Transverse colon (tissue), 4 donors: ENCODE measurements around the gene HMG20B.

DNA sequence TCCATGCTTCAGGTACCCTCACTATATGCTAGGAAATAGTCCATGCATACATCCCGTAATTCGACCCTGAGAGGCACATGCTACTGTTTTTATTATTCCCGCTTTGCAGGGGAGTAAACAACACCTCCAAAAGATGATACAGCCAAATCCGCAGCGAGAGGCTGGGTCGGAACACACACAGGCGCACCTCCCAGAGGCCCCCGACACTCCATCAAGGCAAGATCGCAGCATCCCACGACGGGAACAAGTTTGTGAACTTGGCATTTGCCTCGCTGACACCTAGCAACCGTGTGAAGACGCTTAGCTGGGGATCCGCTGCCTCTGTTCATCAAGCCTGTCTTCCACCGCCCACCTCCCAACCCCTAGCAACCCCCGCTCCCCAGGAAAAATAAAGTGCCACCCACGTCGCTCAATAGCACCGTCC, 1.9 kb downstream of the GNG7 start:
- PRO-cap: no peak
- RAMPAGE, long total RNA, 4 experiments: no peak in any of the 4 experiments

GRCh38 chr19:2952919-2953698, 8.3 kb upstream of the ZNF77 start:
- PRO-cap: bidirectional peak, plus-strand start at chr19:2953289, minus-strand start at chr19:2953203
- RAMPAGE, long total RNA, 4 experiments: no peak in any of the 4 experiments

- PRO-cap: no peak
- RAMPAGE, long total RNA, 4 experiments: start-site peak on the minus strand in 1 of 4 experiments, at chr19:3019361-3019469 at its widest, 21 reads per replicate
These were observed 9.7 kb downstream of the TLE2 start for GRCh38 chr19:3019106-3020016.

DNA sequence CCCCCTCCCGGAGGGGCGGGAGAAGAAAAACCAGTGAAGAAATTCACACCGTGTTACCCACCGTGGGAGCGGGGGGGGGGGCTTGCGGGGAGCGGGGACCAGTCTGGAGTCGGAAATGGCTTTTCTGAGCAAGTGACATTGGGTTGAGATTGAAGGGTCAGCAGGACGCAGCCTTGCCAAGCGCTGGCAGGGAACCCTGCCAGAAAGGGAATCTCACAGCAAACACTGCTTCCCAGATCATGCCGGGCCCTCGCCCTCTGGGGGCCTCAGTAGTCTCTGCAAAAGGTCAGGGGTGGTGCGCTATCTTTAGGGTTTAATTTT, 369 bp upstream of the TLE2 start:
- PRO-cap: no peak
- RAMPAGE, long total RNA, 4 experiments: no peak in any of the 4 experiments

- PRO-cap: no peak
- RAMPAGE, long total RNA, 4 experiments: no peak in any of the 4 experiments
These were observed 7.9 kb downstream of the TLE5 start for GRCh38 chr19:3054269-3054903.

GRCh38 chr19:3084775-3085251, 9.3 kb upstream of the GNA11 start:
- PRO-cap: bidirectional peak, plus-strand start at chr19:3085195, minus-strand start at chr19:3085015
- RAMPAGE, long total RNA, 4 experiments: no peak in any of the 4 experiments

DNA sequence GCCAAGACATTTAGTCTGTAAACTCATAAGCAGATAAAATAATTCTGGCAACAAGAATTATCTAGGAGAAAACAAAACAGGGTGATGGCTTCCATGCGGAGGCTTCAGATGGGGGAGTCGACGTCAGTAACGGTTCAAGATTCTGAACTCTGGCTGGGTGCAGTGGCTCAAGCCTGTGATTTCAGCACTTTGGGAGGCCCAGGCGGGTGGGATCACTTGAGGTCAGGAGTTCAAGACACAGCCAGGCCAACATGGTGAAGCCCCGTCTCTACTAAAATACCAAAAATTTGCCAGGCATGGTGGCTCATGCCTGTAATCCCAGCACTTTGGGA, 1.3 kb downstream of the GNA15 start:
- PRO-cap: no peak
- RAMPAGE, long total RNA, 4 experiments: no peak in any of the 4 experiments

DNA sequence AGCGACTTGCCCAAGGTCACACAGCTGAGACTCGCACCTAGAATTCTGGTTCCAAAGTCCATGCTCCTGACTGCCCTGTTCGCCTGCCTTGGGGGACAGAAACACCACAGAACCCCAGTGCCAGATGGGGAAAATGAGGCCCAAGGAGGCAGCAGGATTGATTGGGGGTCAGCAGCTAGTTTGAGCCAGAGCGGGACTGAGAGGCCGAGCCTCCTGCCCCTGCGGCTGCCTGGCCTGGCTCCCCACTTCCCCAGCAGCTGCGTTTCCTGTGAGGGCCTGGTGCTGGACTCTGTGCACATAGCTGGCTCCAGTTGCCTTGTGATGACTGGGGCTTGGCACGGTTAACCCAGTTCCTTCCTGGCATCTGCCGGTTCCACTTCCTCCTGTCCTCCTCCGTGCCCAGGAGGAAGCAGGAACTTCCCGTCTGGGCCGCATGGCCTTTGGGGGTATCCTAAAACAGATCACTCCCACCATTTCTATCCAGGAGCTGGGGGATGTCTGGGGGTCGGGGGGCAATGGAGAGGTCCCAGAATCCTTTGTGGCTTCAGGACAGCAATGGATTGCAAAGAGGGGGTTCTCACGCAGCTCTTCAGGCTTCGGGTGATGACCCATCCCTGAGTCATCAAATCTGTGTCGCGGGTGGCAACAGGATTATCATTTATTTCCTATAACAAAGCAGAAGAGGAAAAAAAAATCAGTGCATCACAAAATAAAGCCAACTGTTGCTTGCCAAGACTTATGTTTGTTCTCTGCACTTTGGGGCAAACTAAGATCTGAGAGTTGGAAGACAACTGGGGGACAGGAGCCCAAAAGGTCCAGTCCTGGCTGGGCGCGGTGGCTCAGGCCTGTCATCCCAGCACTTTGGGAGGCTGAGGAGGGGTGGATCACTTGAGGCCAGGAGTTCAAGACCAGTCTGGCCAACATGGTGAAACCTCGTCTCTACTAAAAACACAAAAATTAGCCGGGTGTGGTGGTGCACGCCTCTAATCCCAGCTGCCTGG, 6.2 kb downstream of the GNA15 start:
- PRO-cap: unidirectional peak, minus-strand start at position 197 of the sequence; unidirectional peak, minus-strand start at position 244 of the sequence; bidirectional peak, plus-strand start at position 349 of the sequence, minus-strand start at position 244 of the sequence
- RAMPAGE, long total RNA, 4 experiments: no peak in any of the 4 experiments

DNA sequence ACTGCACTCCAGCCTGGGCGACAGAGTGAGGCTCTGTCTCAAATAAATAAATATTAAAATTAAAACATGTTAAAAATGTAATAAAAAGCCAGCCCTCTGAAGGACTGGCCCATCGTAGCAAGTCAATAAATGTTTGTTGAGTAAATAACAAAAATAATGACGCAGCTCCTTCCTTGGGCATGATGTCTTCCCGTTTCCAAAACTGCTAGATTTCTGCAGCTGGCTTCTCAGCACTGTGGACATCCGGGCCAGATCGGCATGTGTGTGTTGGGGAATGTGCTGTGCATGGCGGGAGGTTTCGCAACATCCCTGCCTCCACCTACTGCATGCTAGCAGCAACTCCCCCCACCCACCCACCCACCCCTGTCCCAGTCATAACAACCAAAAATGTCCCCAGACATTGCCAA, 22.9 kb upstream of the NFIC start:
- PRO-cap: bidirectional peak, plus-strand start at position 233 of the sequence, minus-strand start at position 207 of the sequence
- RAMPAGE, long total RNA, 4 experiments: no peak in any of the 4 experiments

- PRO-cap: no peak
- RAMPAGE, long total RNA, 4 experiments: no peak in any of the 4 experiments
These were observed 4.8 kb upstream of the NFIC start for GRCh38 chr19:3361499-3362034.

GRCh38 chr19:3363884-3364855, 2.2 kb upstream of the NFIC start:
- PRO-cap: no peak
- RAMPAGE, long total RNA, 4 experiments: no peak in any of the 4 experiments

DNA sequence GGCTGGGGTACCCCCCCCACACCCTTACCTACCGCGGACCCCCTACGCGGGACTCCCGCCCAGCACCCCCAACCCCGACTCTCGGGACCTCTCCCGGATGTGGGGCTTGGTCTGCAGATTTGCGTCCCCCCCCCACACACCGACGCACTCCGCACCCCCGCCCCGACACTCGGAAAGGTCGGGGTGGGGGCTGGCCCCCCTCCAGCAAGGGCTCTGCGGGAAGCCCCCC, 366 bp downstream of the NFIC start:
- PRO-cap: no peak
- RAMPAGE, long total RNA, 4 experiments: no peak in any of the 4 experiments

DNA sequence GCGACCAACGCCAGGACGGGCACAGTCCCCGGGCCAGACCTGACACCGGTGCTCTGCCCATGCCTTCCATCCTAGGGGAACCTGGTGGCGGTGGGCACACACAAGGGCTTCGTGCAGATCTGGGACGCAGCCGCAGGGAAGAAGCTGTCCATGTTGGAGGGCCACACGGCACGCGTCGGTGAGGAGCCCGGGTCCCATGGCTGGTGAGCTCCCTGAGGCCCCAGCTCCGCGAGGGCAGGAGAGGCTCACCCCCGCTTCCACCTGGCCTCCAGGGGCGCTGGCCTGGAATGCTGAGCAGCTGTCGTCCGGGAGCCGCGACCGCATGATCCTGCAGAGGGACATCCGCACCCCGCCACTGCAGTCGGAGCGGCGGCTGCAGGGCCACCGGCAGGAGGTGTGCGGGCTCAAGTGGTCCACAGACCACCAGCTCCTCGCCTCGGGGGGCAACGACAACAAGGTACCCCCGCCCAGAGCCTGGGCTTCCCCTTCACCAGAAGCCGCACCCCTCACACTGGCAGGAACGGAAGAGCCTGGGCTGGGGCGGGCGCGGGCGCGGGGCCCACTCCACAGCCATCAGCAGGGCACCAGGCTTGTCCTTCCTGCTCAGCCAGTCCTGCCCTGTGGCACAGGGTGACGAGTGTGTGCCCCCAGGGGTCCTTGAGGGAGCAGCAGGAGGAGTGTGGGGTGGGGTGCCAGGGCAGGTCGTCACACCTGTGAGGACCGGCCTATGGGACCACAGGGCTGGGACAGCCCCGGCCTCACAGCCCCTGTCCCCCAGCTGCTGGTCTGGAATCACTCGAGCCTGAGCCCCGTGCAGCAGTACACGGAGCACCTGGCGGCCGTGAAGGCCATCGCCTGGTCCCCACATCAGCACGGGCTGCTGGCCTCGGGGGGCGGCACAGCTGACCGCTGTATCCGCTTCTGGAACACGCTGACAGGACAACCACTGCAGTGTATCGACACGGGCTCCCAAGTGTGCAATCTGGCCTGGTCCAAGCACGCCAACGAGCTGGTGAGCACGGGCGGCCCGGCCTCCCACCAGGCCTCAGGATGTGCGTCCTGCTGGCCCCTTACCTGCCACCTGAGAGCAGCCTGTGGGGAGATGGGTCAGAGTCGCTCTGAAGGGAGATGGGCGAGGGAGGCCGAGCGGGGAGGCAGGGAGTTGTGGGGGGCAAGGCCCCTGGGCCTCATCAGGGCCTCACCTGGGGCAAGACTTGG, 6.9 kb upstream of the TEKTIP1 start:
- PRO-cap: no peak
- RAMPAGE, long total RNA, 4 experiments: no peak in any of the 4 experiments

GRCh38 chr19:3537047-3537775, 1.8 kb upstream of the TEKTIP1 start:
- PRO-cap: no peak
- RAMPAGE, long total RNA, 4 experiments: start-site peak on the plus strand in 1 of 4 experiments, at chr19:3537553-3537593 at its widest, 15 reads per replicate

DNA sequence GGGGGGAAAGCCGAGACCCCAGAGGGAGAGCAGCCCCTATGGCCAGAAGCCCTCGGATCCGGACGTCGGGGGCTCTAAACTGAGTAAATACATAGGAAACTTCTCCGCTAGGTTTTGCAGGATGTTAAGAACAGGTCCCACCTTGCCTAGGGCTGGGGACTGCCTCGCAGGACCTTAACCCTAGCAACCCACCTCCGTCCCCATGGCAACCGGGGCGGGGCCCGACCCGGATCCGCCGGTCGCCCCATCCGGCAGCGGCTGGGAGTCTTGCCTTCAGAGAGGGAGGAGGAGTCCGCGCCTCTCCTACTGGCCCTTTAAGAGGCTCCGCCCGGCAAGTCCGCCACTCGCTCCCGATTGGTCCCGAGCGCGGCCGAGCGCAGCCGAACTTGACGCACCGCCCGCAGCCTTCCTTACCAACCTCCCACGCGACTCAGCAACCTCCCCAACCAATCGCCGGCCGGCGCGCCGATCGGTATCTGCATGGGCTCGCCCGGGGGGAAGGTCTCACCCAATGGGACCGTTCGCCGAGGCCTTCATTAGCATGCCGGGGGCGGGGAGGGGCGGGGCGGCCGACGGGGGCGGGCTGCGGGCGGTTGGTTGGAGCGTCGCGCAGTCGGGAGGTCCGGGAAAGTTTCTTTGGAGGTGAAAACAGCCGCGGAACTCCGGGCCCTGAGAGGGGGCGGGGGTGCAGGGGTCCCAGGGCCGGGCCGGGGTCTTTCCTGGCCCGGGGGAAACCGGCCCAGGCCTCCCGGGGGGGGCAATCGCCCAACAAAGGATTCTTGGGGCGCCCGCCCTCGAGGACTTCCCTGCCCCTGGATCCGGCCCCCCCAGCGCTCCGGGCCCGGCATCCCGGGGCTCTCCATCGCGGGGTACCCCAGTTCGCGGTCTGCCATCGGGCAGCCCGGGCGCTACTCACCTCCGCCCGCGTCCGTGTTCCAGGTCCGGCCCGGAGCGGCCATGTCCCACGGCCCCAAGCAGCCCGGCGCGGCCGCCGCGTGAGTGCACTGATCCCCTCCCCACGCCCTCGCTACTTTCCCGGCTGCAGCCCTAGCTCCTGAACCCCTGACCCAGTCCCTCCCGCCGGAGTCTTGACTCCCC, at the start of gene HMG20B:
HMG20B (plus strand) TSS at position 592 of the 1,098 bp plus-strand sequence.
- PRO-cap: bidirectional peak, plus-strand start at position 625 of the sequence, minus-strand start at position 260 of the sequence
- RAMPAGE, long total RNA, 4 experiments: start-site peak on the plus strand in 1 of 4 experiments, centred at positions 629 to 782 of the sequence, 5 to 11 reads per replicate

GRCh38 chr19:3573451-3574704, 1.1 kb downstream of the HMG20B start:
- PRO-cap: no peak
- RAMPAGE, long total RNA, 4 experiments: start-site peak on the plus strand in 1 of 4 experiments, at chr19:3573718-3574482 at its widest, 17 to 38 reads per replicate

GRCh38 chr19:3578339-3579573, 6.0 kb downstream of the HMG20B start:
- PRO-cap: no peak
- RAMPAGE, long total RNA, 4 experiments: no peak in any of the 4 experiments

DNA sequence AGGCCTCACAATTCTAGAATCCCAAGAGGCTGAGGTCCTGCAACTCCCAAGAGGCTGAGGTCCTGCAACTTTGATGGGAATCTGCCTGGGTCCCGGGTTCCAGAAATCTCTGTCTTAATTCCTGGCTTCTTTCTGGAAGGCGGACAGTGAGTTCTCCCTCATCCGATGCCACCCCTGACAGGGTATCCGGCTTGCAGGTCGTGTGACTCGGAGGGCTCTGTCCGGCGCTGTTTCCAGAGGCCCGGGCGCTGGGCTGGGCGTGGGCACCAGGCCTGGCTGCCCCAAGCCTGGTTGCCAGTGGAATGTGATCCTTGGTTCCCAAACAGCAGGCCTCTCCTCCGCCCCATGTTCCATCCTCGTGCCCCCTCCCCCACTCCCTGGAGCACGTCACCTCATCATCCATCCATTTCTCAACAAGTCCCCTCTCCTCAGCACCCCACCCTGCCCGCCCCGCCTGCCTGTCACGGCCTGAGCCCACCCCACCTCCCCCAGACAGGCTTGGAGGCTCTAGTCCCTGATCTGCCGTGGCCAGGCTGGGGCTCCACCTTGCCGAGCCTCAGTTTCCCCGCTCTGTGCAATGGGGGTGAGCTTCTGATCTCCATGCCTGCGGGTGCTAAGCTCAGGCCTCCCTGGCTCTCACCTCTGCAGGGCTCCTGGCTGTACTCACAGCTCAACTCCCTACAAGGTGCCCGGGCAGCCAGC, 2.4 kb downstream of the TBXA2R start:
- PRO-cap: no peak
- RAMPAGE, long total RNA, 4 experiments: no peak in any of the 4 experiments

- PRO-cap: no peak
- RAMPAGE, long total RNA, 4 experiments: start-site peak on the minus strand in 1 of 4 experiments, at chr19:3623917-3624080 at its widest, 51 reads per replicate
These were observed 2.9 kb downstream of the CACTIN start for GRCh38 chr19:3623634-3624216.

GRCh38 chr19:3657929-3658315, 31.3 kb upstream of the CACTIN start:
- PRO-cap: no peak
- RAMPAGE, long total RNA, 4 experiments: no peak in any of the 4 experiments